HT1080 (cell line): ENCODE data around the genes PRR15 and CRHR2.

RAMPAGE:
- cytosol, long total RNA: no peak
- long total RNA: no peak
- nucleus, long total RNA: no peak
These were observed 3.1 kb downstream of the CHN2 start for GRCh38 chr7:29197379-29198391.

DNA sequence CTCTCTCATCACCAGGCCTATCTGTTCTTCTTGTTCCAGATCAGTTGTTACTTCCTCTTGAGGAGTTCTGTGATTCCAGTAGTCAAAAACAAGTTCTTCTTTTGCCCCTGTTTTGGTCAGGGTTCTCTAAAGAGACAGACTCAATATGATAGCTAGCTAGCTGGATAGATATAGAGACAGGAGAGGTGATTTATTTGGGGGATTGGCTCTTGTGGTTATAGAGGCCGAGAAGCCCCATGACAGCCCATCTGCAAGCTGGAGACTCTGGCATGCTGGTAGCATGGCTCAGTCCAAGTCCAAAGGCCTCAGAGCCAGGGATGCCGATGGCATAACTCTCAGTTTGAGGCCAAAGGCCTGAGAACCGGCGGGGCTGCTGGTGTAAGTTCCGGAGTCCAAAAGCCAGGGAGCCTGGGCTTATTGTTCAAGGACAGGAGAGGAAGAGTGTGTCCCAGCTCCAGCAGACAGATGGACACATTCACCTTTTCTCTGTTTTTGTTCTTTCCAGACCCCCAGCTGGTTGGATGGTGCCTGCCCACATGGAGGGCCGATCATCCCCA, 54.4 kb downstream of the CHN2 start:
RAMPAGE:
- cytosol, long total RNA: no peak
- long total RNA: no peak
- nucleus, long total RNA: no peak

DNA sequence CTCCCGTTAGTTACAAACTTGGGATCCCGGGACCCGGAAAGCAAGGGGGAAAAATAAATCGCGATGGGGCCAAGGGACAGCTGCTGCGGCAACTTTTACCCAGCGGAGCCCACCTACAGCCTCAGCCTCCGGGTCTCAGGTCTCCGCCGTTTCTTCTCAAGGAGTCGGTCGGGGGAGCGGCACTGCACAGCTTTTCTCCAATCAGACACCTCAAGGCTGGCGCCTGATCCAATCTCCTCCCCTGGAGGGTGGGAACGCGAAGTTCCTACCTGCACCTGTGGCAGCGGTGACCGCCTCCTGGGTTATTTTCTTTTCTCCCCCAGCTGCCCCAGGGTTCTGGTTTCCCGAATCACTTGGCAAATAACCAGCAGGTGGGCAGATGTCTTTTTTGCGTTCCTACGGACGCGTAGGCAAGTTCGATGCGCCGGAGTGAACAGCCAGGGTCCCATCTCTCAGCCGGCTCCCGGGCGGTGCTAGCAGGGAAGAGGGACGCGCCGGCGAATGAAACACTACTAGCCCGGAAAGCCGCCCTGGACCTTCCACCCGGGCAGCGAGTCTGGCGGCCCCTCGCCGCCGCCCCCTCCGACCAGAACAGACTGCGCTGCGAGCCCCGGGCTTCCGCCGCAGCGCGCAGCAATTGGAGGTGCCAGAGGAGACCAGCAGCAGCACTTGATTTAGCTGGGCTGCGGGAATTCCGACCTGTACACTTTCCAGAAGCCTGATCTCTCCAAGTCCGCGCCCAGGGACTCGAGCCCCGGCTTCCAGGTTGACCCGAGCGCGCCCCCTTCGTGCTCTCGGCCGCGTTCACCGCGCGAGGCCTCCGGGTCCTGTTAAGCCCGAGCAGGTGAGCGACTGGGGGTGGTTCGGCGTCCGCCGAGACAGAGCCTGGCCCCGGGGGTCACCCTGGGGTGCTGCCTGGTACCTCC, at the start of gene PRR15:
Gene PRR15 (plus strand): TSS at position 302 of the 926 bp plus-strand sequence.
RAMPAGE:
- cytosol, long total RNA: no peak
- long total RNA: no peak
- nucleus, long total RNA: no peak

RAMPAGE:
- cytosol, long total RNA: no peak
- long total RNA: no peak
- nucleus, long total RNA: no peak
These were observed 45.7 kb downstream of the PRR15 start for GRCh38 chr7:29609037-29610015.

DNA sequence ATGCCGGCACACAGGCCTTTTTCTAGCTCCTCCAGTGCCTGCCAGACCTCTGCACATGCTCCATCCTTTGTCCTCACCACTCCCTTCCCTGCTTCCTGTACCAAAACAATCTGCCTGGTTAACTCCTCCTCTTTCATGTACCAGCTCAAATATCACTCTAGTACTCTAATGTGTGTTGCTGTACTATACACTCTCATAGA, 19.4 kb downstream of the SCRN1 start:
RAMPAGE:
- cytosol, long total RNA: no peak
- long total RNA: no peak
- nucleus, long total RNA: no peak

GRCh38 chr7:30140015-30140412, 5.2 kb downstream of the MTURN start:
RAMPAGE:
- cytosol, long total RNA: no peak
- long total RNA: no peak
- nucleus, long total RNA: no peak

DNA sequence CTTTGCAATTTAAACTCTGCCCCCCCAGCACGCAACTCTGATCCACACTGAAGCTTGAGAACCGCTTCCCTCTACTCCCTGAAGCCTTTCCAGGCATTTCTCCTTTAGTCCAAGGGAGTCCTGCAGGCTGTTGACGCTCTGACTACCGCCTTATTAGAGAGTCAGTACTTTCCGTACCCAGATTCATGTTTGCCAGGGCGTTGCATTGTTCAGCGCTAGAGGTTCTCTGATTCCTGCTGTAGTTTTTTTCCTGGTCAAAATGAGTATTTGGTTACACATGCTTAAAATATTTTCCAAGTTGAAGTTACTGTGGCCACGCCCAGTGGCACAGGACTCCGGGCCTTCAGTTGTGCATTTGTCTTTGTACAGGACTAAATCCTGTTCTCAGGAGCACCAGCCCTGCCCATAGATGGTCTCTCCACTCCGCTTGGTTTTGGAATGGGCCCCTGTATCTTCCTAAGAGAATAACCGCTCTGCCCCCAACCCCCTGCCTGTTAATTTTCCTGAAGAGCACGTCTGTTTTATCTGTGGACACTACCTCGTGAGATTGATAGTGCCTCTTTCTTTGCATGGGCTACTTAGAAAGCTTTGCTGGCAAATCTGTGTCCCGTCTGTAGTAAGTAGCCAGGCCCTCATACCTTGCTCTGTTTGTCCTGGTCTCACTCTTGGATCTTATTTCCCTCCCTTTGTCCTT, 8.0 kb downstream of the MTURN start:
RAMPAGE:
- cytosol, long total RNA: no peak
- long total RNA: no peak
- nucleus, long total RNA: no peak

RAMPAGE:
- cytosol, long total RNA: no peak
- long total RNA: no peak
- nucleus, long total RNA: no peak
These were observed 36.8 kb downstream of the ZNRF2 start for GRCh38 chr7:30321239-30321510.

DNA sequence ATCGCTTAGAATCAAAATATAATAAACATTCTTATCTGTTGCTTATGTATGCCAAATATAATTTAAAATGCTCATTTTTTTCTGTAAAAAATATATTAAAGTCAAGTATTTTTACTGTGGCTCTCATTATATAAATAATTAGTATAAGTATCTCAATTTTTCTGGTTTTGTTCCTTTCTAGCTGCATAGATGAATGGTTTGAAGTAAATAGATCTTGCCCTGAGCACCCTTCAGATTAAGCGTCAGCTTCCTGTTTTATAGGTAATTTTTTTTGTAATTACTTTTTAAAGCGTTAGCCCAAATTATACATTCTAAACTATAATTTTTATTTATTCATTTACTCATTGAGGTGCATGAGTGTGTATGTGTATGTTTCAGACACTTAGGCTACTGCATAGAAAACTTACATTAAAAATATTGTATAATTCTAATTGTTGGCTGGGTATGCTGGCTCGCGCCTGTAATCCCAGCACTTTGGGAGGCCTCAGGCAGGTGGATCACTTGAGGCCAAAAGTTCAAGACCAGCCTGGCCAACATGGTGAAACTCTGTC, 77.9 kb downstream of the ZNRF2 start:
RAMPAGE:
- cytosol, long total RNA: no peak
- long total RNA: no peak
- nucleus, long total RNA: no peak

GRCh38 chr7:30369895-30370418, 85.6 kb downstream of the ZNRF2 start:
RAMPAGE:
- cytosol, long total RNA: no peak
- long total RNA: no peak
- nucleus, long total RNA: no peak

GRCh38 chr7:30371817-30372662, 87.6 kb downstream of the ZNRF2 start:
RAMPAGE:
- cytosol, long total RNA: no peak
- long total RNA: no peak
- nucleus, long total RNA: no peak

DNA sequence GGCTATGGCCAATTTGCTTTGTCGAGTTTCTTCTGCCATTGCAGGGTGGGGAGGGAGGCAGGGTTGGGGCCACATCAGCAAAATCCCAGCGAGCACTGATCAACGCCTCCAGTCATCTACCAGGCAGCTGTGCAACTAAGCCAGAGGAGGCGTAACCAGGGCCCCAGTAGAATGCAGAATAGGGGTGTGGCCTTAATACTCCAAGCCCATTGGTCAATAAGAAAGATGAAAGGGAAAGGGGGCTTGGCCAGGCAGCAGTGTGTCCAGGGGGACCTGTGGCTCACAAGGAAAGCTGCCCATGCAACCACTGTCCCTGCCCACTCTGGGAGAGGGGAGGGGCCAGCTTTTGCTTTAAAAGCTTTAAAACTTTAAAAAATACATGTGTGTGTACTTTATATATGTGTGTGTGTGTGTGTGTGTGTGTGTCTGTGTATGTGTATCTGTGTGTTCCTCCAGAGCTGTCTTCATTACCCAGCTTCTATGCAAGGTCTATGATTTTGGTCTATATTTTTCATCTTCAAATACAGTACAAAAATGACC, 21.6 kb upstream of the GGCT start:
RAMPAGE:
- cytosol, long total RNA: no peak
- long total RNA: no peak
- nucleus, long total RNA: no peak

RAMPAGE:
- cytosol, long total RNA: no peak
- long total RNA: no peak
- nucleus, long total RNA: no peak
These were observed 36.9 kb downstream of the GARS1 start for GRCh38 chr7:30631368-30632155.

DNA sequence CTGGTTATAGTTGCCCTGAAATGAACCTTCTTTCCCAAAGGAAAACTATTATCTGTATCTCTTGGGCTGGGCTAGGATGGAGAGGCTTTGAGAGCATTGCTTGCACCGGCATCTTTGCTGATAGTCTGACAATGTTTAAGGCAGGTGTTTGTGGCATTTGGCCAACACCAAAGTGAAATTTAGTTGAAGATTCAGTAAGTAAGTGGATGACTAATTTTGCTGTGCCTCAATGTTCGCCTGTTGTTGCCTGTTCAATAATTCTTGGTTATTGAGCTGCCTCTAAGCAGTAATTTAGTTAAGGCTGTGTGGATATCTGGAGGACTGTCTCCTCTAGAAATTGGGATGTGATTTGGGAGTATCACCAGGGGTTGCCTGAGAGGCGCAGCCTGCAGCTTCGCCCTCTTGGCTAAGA, 38.9 kb downstream of the CRHR2 start:
RAMPAGE:
- cytosol, long total RNA: no peak
- long total RNA: no peak
- nucleus, long total RNA: no peak

GRCh38 chr7:30681949-30682906, at the start of gene CRHR2:
TSS of gene CRHR2 (minus strand) at chr7:30682456.
RAMPAGE:
- cytosol, long total RNA: no peak
- long total RNA: no peak
- nucleus, long total RNA: no peak

GRCh38 chr7:30697744-30698207, 15.5 kb upstream of the CRHR2 start:
RAMPAGE:
- cytosol, long total RNA: no peak
- long total RNA: no peak
- nucleus, long total RNA: no peak

GRCh38 chr7:30851687-30852606, 59.7 kb upstream of the AQP1 start:
RAMPAGE:
- cytosol, long total RNA: no peak
- long total RNA: no peak
- nucleus, long total RNA: no peak

RAMPAGE:
- cytosol, long total RNA: no peak
- long total RNA: no peak
- nucleus, long total RNA: no peak
These were observed 13.1 kb upstream of the AQP1 start for GRCh38 chr7:30898600-30898949.

DNA sequence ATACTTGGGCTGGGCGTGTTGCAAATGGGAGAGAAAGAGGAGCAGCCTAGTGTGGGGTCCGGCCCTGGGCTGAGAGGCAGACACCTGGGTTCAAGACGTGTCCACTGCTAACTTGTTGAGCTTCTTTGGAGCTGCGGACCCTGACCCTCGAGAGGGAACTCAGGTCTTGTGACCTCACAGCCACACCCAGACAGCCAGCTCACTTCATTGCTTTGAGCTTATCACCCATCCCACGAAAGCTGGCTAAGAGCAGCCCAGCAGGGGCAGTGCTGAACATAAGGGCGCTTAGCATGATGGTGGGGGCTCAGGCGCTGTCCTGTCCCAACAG, 2.5 kb downstream of the AQP1 start:
RAMPAGE:
- cytosol, long total RNA: no peak
- long total RNA: no peak
- nucleus, long total RNA: no peak

DNA sequence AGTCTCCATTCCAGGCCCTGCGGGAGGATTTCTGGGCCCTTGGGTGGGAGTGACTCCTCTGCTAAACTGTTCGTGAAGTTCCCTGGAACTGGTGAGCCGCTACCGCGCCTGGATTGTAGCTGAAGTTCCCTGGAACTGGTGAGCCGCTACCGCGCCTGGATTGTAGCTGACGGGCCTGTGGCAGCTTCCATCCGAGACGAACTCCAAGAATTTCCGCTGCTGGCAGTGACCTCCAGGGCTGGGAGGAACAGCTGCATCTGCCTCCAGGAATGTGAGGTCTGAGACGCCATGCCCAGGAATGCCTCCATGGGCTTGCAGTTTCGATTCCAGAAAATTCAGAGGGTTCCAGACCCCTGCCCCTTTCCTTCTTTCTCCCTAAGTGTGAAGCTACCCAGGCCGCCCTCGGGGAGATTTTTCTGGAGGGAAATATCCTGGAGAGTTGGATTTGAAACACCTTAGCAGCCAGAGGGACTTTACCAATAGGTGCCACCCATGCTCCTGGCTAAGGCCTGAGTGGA, 20.0 kb downstream of the AQP1 start:
RAMPAGE:
- cytosol, long total RNA: no peak
- long total RNA: no peak
- nucleus, long total RNA: no peak